Jurkat, Clone E6-1 (cell line): ENCODE data around the gene FOXC1.

- RRBS, result 93% methylated on average over 9 of the region's 41 CpGs
Observed at GRCh38 chr6:147887-148390, 144.3 kb upstream of the DUSP22 start.

GRCh38 chr6:298602-299125 is 6.4 kb downstream of the DUSP22 start:
- RRBS, result no CpG with 5 or more reads among the region's 9 CpGs

GRCh38 chr6:317045-317289 is 24.7 kb downstream of the DUSP22 start:
- RRBS, result no CpG with 5 or more reads among the region's 6 CpGs

DNA sequence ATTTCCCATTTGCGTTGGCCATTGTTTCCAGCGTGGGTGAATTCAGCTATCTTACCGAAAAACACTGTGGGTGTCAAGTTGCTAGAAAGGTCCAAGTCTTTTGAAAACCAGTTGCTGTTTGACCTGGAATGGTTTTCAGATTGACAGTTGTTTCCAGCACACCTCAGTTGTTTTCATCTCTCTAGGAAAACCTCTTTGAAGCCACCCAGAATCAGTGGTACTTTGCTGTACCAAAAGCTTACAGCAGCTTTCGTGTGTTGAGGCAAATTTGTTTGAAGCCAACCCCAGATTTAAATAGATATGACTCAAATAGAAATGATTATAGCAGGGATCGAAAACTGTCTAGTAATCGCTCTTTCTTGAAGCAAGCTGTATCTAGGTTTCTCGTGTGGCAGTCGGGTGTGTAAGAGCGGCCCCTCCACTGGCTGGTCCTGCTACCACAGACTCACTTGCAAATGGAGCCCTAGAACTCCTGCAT is 27.4 kb downstream of the DUSP22 start:
- RRBS, result no CpG with 5 or more reads among the region's 9 CpGs

DNA sequence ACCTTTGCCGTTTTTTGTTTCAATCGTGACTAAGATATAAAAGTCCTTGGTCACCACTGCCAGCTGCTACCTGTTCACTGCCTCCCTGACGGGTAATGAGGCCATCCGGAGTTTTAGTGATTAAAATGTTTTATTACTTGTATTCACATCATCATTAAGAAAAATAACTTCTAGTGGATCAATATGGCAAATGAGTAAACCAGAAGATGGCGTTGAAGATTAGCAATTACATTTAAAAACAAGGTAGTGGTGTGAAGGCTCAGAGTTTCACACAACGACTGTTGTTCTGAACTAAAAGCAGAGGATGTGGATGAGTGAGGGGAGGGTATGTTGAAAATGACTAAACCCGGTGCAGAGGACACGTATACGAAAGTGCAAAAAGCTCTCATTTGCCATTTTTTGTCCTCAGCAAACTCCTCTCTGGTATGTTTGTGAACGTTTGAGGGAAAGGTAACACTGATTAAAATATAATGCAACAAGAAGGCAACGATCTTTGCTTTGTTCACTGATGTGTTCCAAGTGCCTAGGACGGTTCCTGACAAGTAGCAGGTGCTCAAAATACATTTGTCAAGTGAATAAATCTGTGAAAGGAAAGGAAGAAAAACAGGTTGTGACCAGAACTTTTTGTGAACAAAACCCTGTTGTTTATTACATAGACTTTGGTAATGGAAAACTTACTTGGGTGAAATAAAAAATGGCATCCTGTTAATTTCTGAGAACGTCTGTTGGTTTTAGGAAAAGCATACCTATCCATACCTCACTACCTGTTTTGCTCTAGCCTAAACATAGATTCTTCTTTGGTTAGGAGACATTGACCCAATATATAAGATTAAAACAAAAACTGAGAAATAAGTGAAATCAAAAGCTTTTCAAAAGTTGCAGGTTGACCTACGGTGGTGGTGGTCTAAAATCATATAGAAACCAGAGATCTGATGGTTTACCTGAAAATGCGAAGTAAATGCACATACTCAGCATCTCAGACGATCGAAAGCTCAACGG is 1.7 kb upstream of the IRF4 start:
- RRBS, result no CpG with 5 or more reads among the region's 18 CpGs

GRCh38 chr6:401214-402127 is 9.9 kb downstream of the IRF4 start:
- RRBS, result 84% methylated on average over 5 of the region's 32 CpGs

DNA sequence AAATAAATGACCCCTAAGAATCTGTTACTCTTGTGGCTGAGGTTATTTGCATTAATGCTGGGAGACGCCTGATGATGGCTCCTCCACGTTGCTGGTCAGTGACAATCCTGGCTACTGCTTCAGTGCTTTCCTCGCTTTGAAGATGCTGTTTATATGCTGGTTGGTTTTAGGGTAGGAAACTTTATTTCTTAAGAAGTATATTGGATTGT is 47.3 kb downstream of the HUS1B start:
- RRBS, result no CpG with 5 or more reads among the region's 3 CpGs

DNA sequence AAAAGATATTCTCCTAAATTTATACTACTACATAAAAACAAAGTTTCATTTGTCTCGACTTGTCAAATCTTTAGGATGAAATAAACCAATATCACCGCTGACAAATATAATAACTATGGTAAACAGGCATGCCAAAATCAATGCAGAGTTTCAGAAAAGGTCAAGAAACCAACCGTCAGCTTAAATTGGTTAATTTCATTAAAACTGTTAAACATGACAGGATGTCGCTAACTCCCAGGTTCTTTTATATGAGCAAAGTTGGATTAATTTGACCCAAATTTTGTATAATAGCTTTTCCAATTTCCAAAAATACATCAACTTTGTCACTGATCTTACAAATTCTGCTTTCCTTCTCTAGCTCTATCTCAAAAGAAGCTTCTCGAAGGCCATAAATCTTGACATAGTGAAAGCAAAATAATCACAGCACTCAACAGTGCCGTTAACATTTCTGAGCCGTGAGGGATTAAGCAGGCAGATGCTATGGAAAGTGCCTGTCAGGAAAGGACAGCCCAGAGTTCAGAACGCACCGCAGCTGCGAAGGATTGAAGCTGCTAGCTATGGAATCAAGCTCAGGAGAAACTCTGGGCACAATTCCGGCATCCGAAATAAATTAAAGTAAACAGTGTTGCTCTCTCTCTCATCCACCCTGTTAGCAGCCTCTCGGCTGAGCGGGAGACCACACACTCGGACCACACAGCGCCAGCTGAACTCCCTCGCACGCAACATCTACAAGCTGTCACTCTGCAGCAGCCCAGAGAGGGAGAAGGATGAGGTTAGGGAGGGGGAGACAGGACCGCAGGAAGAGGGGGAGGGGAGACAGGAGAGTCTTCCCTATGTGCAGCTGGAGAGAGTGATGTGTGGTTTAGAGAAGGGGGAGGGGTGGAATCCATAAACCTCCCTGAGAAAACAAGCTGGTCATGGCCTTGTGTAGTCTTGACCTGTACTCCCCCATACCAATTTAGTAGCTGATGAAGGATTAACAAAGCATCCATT is 9.2 kb downstream of the EXOC2 start:
- RRBS, result no CpG with 5 or more reads among the region's 19 CpGs

DNA sequence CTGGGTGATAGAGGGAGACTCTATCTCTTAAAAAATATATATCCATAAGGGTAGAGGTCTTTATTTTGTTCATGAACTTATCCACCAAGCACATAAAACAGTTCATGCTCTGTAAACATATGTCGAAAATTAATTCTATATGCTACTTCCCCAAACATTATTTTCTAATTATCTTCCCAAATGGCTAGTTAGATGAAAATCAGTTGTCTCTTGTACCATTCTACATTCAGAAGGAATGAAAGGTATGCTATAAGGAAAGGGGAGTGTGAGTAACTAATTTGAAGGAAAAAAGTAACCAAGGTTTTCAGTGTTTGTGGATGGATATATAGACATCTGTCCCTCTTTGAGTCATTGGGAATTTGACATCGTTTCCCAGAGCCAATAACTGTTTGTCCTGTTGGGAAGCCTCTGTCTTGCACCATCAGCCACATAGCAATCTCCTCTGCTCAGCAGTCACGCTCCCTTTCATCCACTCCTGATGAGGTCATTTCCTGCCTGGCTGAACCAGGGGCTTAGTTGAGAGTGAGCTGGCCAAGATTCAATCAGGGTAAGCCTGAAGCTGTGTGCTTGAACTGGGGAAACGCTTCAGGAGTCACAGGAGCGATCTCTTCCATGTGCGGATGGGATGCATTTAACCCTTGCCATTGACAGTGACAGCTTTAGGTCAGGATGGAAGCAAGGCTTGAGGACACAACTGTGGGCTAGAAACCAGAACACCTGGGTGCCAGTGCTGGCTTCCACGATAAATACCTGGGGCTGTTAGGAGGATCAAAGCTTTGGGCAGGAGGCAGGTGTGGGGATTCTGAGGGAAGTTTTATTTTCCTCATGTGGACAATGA is 121.6 kb upstream of the FOXQ1 start:
- RRBS, result no CpG with 5 or more reads among the region's 7 CpGs

DNA sequence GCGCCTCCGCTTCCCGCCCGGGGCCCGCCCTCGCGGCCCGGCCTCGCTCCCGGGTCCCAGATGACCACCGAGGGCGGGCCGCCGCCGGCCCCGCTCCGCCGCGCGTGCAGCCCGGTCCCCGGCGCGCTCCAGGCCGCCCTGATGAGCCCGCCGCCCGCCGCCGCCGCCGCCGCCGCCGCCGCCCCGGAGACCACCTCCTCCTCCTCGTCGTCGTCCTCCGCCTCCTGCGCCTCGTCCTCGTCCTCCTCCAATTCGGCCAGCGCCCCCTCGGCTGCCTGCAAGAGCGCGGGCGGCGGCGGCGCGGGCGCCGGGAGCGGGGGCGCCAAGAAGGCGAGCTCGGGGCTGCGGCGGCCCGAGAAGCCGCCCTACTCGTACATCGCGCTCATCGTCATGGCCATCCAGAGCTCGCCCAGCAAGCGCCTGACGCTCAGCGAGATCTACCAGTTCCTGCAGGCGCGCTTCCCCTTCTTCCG is 548 bp downstream of the FOXF2 start:
- RRBS, result 82% methylated on average over 11 of the region's 75 CpGs

GRCh38 chr6:1391378-1392002 is 2.1 kb downstream of the FOXF2 start:
- RRBS, result no CpG with 5 or more reads among the region's 8 CpGs

DNA sequence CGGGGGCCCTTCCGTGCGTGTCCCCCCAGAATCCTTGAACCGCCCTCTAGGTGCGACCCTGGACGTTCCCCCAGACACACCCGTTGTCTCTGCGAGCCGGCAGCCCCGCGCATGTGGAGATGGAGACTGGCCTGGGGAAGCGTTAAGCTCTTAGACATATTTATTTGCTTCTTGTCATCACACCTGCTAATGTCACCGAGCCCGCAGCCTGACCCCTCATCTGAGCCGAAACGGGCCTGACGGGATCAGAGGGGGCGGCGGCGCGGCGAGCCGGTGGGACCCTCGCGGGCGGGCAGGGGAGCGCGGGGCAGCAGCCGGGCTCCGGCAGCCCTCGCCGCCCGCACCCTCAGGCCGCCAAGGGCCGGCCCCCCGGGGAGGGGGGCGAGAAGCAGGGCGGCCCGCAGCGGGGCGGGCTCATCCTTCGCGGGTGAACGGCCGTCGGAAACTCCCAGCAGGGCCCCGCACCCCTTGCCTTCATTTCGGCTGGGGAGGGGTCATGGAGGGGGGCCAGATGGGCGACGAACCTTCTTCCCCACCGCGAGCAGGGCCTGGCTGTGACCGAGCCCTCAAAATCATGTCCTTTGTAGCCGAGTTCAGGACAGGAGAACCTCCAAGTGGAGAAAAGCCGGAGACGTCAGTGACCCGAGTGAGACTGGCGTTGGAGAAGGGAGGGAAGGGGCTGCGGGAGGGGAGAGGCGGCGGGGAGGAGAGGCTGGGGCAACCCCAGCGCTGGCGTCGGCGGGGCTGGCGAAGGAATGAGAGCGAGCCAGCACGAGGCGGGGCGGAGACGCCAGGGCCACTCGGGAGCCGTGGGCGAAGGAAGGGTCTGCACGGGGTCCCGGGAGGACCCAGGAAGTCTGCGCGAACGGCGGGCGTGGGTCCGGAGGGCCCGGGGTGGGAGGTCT is 733 bp upstream of the FOXC1 start:
- RRBS, result 53% methylated on average over 20 of the region's 83 CpGs

GRCh38 chr6:1609635-1610748 is at the start of gene FOXC1:
TSS of gene FOXC1 (plus strand) at chr6:1609915.
- RRBS, result 20% methylated on average over 35 of the region's 151 CpGs

GRCh38 chr6:1762237-1762790 is 152.6 kb downstream of the FOXC1 start:
- RRBS, result no CpG with 5 or more reads among the region's 14 CpGs

DNA sequence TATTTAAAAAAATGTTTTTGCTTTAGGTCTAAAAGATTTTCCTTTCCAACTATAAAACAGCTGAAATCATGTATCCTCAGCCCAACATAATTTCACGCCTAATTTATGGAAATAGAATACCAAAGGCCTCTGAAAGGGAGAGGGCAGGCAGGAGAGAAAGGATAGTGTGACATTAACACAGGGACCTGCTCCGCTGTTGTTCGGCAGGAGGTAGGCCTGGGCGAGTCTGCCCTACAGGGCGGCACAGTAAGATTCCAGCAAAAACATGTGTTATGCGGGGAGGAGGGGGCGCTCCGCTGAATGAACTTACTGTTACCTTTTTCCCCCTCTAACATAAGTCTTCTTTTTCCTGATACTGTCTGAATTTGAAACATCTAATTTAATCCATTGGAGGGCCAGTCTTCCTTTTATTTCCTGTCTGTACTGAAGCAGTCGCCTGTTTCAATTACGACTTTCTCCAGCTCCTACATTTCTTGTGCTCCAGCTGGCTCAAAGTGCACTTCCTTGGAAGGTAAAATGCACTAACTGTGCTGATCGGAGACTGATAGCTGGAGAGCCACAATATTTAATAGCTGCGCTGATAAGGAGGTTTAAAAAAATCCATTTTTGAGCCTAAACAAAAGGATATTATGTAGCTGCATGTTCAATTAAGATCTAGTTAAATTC is 192.8 kb downstream of the FOXC1 start:
- RRBS, result no CpG with 5 or more reads among the region's 12 CpGs

DNA sequence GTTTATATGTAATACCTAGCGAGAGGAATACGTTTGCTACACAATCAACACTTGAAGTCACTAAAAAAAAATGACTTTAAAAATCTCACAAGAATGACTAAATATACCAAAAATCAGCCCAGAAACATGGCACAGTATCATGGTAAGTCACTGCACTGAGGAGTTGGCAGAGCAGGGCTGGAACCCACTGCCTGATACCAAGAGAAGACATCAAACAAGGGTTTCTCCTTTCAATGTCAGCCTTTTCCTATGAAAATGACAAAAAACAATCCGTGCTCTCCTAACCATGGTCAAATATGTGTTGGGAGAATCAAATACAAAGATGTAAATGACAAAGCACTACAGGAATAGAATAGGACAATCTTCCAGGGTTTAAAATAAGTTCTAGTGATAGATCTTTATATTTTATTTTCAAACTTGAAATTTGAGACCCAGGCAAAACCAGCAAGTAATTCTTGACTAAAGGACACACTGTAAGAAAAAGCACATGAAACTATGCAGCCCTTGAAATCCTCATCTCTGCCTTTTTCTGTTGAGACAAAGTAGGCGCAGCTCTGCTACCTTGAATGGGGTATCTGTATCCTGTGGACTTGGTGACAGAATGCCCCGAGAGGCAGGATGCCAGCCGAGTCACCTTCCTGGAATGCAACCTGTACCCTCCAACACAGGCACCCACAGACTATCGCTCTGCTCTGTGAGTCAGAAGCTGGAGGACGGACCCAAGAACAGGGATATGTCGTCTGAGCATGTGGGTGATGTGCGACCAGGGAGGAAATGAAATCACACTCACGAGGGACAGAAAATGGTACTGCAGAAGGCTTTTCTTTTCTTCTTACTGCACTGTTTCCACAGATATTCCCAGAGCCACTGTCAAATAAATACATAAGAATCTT is 307.7 kb downstream of the FOXC1 start:
- RRBS, result no CpG with 5 or more reads among the region's 11 CpGs

DNA sequence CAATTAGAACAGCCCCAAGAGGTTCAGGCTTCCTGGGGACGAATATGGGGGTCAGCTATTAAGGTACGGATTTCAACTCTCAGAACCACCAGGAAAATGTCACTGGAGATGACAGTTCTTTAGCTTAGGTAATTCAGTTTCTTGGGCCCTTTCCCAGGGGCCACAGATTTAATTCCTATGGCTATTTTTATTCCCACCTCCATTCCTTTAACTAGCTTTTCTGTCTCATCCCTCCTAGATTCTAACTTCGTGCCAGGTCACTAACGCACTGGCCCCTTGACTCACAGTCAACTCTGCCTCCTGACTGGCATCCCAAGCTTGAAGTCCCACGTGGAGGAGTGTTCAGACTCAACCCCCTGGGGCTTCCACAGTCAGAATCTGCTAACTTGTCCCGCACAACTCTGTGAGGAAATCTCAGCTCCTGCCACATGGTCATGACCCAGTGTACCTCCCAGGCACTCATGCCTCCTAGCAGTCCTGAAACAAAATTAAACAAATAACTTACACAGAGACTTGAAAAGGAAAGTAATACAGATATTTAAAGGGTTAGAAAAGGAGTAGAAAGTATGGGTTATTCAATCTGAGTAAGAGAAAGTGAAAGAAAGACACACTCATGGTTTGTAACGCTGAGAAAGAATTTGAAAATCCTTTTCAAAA is 135.0 kb downstream of the GMDS start:
- RRBS, result no CpG with 5 or more reads among the region's 7 CpGs

GRCh38 chr6:2124269-2124740 is 121.1 kb downstream of the GMDS start:
- RRBS, result no CpG with 5 or more reads among the region's 11 CpGs

DNA sequence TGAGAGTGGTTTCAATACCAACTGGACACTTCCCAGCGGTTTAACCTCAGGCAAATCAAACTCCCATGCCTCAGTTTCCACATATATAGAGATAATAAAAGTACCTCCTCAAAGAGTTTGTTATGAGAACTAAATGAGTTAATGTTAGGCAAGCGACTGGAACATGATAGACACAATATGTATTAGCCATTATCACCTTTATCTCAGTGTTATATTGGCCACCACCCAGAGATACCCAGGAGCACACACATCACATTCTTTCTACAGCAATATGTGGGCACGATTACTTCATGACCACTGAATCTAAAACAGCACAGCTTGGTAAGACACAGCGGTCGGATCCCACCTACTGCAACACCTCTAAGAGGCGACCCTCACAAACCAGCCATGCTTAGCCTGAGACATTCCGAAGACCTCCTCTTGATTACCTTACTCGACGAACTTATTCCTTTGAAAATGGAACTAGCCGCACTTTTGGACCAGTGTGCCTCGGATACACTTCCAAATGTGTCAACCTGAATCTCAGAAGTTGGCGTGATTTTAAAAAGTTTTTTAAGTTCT is 1.1 kb downstream of the GMDS start:
- RRBS, result no CpG with 5 or more reads among the region's 12 CpGs

DNA sequence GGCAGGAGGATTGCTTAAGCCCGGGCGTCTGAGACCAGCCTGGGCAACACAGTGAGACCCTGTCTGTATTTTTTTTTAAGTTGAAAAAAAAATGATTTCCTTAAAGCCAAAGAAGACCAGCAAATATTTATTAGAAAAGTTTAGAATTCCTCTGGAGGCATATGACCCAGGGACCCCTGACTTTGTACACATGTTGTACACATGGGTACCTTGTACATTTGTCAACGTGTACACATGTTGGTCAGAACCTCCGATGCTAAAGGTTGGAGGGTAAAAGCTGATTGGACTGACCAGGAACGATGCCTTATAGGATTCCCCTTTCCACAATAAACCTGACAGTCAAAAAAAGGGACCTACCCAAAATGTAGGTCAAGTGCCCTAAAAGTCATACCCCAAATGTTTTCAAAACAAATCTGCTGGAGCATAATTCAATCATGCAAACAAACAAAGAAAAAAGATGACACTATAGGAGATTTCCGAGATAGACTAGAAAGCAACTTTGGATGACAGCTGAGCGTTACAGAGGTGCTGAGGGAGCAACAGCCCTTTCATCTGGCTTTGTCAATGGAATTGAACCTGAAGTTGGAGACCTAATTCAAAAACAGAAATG is 102.6 kb upstream of the GMDS start:
- RRBS, result no CpG with 5 or more reads among the region's 7 CpGs